ENCODE data around the gene PEMT.

DNA sequence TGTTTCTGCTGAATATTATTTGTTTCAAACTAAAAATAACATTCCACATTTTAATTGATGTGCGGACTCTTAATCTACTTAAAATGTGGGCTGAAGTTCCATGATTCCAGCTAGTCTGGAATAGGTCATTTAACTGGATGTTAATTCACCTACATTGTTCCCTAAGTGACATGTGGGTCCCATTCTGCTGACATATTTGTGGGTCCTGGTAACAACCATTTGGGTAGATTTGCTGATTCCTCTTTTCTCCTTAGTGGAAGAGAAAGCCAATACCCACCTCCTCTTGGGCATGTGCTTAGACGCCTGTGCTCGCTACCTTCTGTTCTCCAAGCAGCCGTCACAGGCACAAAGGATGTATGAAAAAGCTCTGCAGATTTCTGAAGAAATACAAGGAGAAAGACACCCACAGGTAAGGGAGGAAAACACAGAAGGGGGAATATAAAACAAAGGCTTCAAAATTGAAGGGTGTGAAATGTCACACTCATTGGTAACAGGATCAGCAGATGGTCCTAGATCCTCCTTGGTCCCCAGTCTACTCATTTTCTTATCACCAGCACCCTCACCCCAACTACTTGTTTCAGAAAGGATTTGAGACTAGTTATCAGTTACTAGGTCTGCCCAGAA lies 25.3 kb downstream of the TTC19 start:
- PRO-cap = no peak

- PRO-cap = no peak
These were observed 32.7 kb downstream of the TTC19 start for GRCh38 chr17:16032145-16032969.

- PRO-cap = no peak
These were observed 58.7 kb downstream of the TTC19 start for GRCh38 chr17:16058313-16058701.

DNA sequence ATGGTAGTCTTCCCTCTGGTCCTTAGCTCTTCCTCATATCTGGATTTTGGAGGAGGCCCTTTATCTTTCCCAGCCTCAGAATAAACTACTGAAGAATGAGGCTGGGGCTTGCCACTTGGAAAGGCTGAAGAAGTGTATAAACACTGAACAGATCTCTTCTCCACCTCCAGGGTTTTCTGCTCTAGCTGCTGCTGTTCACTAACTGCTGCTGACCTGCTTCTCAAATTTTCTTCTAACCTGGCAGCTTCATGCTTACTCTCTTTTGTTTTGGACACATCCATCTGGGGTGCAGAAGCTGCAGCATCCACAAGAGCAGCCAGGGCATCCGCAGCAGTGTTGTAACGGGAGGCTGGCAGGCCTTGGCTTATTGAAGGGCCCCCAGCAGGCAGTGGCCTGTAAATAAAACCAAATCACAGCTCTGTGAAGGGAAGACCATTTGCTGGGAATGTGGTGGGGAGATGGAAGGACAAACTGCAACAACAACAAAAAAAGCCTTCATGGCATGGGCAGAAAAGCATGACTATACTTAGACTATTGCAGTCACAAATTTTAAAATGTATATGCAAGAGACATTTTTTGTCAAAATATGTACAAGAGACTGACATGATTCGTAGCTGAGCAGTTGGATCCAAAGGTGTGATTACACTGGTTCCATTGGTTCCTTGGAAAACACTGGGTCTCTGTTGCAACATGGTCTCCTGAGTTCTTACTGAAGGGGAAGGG lies 62.0 kb downstream of the TTC19 start:
- PRO-cap = no peak

DNA sequence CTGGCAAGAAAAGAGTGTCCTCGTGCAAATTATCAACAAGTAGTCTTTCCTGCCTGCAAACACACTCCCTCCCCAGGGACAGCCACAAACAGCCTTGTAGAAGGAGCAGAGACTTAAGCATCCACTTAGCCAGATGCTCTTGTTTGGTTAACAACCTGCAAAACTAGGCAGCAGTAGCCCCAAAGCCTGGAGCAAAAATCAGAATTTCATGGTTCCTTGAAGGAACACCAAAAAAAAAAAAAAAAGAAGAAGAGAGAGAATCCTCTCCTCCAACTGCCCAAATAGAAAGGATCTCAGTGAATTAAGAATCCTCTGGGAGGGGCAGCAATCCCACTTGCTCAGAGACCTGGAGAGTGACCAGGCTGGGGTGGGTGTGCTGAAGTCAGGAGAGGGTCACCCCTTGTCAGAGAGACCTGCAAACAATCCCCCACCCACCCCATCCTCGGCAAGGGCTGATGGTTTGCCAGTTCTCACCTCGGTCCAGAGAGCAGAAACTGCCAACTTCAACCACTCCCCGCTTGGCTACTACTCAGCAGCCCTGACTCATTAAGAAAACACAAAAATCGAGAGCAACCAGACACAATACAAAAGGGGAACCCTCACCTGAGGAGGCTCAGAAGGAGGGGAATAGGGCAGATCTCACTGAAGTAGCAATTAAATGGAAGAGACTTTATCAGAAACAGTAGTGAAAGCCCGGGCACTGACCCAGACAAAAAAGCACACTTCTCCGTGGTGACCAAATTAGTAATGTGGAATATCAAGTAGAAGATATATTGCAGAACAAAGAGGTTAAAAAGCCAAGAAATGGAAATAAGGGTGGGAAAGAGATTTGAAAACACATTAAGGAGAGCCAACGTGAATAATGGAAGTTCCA lies 23.9 kb downstream of the CENPV start:
- PRO-cap = unidirectional peak, plus-strand start at position 616 of the sequence

DNA sequence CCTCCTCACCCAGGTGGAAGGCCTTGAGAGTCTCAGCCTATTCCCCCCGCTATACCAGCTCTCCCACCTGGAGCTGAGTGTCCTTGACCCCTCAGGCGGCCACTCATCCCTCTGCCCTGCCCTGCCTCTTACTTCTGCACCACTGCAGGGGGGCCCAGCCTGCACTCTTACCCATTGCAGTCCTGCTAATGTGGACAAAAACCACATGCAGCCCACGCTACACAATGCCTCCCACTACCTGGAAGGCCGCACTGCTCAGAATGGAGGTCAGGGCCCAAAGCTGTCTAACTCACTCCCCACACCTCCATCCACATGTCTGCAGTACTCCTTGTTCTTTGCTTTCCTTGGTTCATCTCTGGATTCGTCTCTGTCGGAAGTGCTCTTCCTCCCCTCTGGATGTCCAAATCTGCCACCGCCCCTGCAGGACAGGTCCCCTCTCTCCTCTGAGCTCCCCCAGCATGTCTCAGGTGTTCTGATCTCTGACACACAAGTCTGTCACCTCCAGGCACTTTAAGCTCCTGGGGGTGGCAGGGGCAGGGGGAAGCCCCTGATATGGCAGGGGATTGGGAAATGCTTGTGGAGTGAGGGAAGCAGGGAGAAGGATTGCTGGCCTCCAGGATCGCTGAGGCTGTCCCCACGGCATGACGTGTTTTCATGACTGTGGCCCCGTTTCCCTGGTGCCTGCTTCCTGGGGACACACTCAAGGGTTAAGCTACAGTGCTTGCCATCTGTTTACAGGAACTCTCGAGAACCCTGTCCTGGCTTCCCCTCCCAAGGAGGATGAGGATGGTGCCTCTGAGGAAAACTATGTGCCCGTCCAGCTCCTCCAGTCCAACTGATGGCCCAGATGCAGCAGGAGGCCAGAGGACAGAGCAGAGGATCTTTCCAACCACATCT lies 20.9 kb downstream of the TRPV2 start:
- PRO-cap = no peak

- PRO-cap = no peak
These were observed 22.8 kb downstream of the TRPV2 start for GRCh38 chr17:16438194-16438558.

- PRO-cap = no peak
These were observed 24.7 kb downstream of the TRPV2 start for GRCh38 chr17:16439798-16440654.

- PRO-cap = no peak
These were observed 49.2 kb downstream of the TNFRSF13B start for GRCh38 chr17:16922580-16923287.

DNA sequence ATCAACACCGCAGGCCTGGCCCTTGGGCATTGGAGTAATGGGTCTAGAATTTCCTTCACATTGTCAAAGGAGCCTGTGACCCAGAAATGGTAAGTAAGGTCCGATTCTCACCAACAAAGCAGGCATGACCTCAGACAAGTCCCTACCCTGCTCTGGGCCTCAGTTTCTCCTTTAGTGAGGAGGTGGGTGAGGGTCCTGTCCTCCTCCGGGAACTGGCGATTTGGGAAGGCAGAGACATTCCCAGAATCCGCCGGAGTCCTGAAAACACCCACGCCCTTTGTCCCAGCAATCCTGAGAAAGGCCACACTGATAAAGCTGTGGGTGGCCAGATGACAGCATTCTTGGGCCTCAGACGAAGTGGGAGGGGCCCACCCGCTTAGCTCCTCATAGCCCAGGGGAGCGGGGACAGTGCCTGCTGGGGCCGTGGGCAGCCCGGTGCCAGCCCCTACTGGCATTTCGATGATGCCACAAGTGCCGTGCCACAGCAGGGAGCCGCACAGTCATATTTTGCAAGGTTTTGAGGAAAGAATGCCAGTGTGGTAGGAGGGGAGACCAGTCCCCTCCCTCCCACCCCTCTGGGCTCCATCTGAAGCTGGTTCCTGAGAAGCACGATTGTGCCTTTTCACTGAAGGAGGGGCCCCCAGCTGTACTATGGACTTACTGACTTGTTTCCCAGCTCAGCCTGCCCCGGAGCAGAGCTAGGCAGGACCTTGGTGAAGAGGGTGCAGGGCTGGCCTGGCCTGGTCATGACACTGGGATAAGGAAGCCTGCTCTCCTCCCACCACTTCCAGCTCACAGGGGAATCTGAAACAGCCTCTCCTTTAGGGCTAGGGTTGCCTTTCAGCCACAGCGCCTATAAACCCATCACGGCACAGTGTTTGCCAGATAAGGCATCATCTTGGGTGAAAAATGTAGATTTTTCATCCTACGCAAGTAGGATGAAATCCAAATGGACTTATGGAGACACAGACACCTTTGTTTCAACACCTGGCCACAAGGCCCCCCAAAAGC lies 20.9 kb upstream of the MPRIP start:
- PRO-cap = no peak

DNA sequence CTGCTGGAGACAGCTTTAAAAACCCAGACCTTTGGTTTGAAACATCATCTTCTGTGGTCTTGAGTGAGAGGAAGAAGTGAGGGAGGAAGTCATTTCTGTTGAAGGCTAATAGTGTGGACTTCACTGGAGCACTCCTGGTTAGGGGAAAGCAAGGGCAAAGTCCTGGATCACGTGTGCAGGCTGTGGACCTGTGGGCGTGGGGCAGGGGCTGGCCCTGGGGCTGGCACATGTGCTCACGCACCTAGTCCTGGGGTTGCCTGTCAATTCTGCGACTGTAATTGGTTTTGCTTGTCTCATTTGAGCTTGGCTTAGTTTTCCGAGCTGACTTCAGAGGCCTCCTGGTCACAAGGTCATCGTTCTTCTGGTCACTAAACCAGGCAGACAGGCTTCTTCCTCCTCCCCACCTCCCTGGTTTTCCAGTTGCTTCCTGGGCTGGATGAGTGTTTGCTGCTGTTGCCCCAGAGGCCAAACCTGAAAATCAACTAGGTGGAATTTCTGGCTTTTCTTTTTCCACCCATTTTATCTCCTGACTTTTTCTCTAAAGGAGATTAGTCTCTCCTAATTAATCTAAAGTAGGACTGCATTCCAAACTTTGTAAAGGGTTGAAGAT lies 36.1 kb downstream of the MPRIP start:
- PRO-cap = bidirectional peak, plus-strand start at position 419 of the sequence, minus-strand start at position 136 of the sequence

GRCh38 chr17:17092066-17092843 lies 50.0 kb downstream of the MPRIP start:
- PRO-cap = no peak

DNA sequence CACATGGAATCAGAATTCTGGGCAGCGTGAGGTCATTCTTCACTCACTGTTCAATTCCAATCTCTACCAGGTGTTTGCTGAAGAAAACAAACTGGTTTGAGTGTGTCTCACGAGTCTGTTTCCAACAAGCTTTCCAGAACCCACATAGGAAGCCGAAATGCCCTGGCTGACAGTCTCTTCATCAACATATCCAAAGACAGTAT lies 1.4 kb downstream of the FLCN start:
- PRO-cap = no peak

GRCh38 chr17:17376968-17378047 lies 74.1 kb downstream of the NT5M start:
- PRO-cap = no peak

DNA sequence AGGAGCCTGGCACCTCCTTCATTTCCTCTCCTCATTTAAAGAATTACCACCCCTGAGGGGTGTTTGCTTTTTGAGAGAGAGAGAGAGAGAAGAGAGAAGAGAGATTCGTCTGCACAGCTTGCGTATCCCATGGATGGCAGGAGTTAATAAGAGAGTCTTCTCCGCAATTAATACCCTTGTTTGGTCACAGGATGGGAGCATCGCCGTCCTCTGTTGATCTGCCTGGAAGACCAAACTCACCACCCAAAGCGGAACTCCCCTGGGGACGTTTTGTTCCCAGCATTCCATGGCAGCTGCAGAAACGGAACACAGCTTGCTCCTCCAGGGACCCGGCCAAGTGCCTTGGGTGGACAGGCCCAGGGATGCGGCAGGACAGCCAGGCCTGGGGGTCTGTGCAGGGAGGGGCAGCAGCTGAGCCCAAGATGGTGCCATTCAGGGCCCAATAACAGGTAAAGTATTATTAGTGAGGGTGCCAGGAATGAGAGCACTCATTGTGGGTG lies 83.0 kb downstream of the NT5M start:
- PRO-cap = no peak

DNA sequence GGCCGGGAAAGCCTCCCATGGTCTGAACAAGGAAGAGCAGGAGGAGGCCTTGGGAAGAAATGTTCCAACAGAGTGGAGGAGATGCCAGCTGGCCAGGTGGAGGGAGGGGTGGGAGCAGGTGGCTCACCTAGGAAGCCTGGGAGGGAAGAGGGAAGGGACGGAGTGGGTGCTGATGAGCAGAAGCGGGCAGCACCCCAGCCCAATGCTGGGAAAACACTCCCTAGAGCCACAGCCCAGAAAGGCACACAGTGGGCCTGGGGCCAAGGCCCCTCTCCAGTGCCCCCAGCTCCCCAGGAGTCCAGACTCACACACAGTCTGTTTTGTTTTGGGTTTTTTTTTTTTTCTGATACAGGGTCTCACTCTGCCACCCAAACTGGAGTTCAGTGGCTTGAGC lies 20.1 kb downstream of the PEMT start:
- PRO-cap = unidirectional peak, plus-strand start at position 211 of the sequence

GRCh38 chr17:17571913-17572566 lies 19.5 kb downstream of the PEMT start:
- PRO-cap = no peak

DNA sequence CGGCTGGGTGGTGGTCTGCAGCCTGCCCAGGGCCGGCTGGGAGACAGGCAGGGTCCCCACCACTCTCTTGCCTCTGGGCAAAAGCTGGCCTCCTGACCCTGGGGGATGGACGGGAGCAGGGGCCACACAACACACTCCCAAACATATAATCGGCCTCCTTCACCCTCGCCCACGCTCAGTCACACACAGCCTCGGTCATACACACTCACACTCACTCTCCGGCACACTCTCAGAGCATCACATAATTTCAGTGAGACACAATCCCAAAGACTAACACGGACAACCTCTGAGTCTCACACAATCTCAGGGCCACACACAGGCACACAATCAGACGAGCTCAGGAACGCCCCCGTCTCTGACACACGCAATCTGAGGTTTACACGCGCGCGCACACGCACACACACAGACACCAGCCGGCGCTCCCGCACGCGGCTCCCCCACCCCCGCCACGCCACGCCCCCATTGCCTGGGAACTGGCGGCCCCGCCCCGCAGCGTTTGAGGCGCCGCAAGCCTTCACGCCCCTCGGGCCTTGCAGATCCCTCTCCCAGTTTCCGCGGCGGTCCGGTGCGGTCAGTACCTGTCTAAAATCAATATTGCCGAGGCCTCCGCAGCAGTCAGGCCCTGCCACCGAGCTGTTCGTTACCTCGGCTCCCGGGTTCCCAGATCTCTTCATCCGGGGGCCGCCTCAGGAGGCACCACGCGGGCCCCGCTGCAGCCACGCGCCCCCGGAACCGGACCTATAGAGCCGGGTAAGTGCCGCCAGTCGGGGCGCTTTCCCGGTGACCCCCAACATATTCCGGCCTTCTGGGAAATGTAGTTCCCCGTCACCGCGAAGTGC lies at the start of gene PEMT:
Gene PEMT, minus strand, starts transcription at position 756 of the 839 bp plus-strand sequence.
- PRO-cap = bidirectional peak, plus-strand start at position 535 of the sequence, minus-strand start at position 435 of the sequence; bidirectional peak, plus-strand start outside the sequence, minus-strand start at position 740 of the sequence

GRCh38 chr17:17738772-17739368 lies 57.6 kb downstream of the RAI1 start:
- PRO-cap = no peak

DNA sequence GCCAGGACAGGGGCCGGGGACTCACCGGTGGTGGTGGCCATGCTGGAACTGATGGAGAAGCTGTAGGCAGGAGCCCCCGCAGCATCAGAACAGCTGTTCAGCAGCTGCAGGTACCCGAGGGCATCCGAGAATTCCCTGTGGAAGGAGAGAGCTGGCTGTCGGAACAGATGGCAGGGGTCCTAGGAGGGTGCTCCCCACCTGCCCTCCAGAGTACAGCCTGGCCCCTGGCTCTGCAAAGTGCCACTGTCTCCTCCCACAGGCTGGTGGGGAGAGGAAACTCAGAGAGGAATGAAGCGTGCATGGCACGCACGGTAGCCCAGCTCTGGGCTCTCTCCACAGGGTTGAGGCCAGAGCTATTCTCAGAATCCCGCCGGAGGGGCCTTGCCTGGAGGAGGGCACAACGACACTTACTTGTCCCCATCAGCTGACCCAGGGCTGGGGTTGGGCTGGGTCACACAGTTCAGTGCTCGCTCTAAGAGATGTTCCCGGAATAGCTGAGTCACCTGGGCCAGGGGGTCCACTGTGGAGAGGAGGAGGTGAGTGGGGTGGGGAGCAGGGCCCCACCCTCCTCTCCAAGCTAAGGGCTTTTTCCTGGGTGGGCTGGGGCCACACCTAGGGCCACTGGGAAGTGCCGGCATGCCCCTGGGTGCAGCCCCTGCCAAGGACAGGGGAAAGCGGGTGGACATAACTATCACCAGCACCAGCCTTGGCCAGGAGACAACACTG lies 21.8 kb downstream of the SREBF1 start:
- PRO-cap = no peak

All from jejunum (tissue), 1 donor.